Stomach (tissue), 7 donors: ENCODE measurements around a stretch of chr1.

- PRO-cap = no peak
- RAMPAGE, long total RNA, 5 experiments = no peak in any of the 5 experiments
- RRBS = no CpG with 5 or more reads among the region's 9 CpGs
Observed at GRCh38 chr1:224339714-224340357, 9.9 kb upstream of the NVL start.

- PRO-cap = no peak
- RAMPAGE, long total RNA, 5 experiments = no peak in any of the 5 experiments
- RRBS = no CpG with 5 or more reads among the region's 8 CpGs
Observed at GRCh38 chr1:224357767-224358460, 1.2 kb downstream of the CNIH4 start.

DNA sequence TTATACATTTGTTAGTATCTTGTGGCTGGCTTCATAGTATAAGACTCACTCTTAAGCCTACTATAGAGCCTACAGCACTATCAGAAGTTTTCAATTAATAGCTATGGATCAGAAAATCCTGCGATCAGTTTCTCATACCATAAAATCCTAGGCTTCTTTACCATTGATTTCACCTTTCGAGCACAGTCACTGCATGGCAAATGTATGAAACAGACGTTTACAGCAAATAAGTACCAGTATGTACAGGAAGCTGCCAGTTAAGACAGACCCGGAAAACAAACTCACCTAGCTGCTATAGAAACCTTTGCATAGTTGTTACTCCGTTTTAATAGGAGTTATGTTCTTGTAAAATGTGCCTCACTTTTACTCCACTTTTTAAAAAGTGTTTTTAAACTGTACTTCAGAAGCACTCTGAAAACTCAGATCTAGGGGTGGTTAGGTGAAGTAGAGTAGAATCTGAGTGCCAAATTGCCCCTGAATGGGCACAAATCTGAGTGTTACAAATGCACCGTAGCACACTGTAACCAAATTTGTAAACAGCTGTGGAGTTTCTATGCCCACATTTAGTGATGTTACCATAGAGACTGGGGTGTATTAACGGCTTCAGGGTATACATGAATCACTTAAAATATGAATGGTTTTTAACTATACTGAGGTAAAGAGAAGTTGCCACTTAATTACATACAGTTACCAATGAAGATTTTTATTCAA is 30.6 kb downstream of the CNIH4 start:
- PRO-cap = no peak
- RAMPAGE, long total RNA, 5 experiments = start-site peak on the minus strand in 1 of 5 experiments, centred at position 242 of the sequence, 10 reads per replicate
- RRBS = no CpG with 5 or more reads among the region's 7 CpGs

GRCh38 chr1:224387872-224388592 is 31.4 kb downstream of the CNIH4 start:
- PRO-cap = no peak
- RAMPAGE, long total RNA, 5 experiments = start-site peak on the minus strand in 1 of 5 experiments, at chr1:224388196-224388505 at its widest, 16 reads per replicate
- RRBS = no CpG with 5 or more reads among the region's 3 CpGs

GRCh38 chr1:224418749-224419497 is 15.7 kb downstream of the WDR26 start:
- PRO-cap = no peak
- RAMPAGE, long total RNA, 5 experiments = start-site peak on the minus strand in 1 of 5 experiments, at chr1:224419031-224419609 at its widest, 11 reads per replicate
- RRBS = no CpG with 5 or more reads among the region's 3 CpGs

DNA sequence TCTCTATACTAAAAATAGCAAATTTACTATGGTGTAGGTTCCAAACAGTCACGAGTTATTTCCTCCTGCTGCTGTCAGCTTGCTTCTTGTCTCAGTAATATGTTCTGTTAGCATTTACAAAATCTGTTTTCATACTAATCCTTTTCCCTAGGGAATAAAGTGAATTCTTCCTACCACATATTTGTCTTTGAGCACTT is 2.4 kb downstream of the WDR26 start:
- PRO-cap = no peak
- RAMPAGE, long total RNA, 5 experiments = no peak in any of the 5 experiments
- RRBS = no CpG with 5 or more reads among the region's 1 CpG

DNA sequence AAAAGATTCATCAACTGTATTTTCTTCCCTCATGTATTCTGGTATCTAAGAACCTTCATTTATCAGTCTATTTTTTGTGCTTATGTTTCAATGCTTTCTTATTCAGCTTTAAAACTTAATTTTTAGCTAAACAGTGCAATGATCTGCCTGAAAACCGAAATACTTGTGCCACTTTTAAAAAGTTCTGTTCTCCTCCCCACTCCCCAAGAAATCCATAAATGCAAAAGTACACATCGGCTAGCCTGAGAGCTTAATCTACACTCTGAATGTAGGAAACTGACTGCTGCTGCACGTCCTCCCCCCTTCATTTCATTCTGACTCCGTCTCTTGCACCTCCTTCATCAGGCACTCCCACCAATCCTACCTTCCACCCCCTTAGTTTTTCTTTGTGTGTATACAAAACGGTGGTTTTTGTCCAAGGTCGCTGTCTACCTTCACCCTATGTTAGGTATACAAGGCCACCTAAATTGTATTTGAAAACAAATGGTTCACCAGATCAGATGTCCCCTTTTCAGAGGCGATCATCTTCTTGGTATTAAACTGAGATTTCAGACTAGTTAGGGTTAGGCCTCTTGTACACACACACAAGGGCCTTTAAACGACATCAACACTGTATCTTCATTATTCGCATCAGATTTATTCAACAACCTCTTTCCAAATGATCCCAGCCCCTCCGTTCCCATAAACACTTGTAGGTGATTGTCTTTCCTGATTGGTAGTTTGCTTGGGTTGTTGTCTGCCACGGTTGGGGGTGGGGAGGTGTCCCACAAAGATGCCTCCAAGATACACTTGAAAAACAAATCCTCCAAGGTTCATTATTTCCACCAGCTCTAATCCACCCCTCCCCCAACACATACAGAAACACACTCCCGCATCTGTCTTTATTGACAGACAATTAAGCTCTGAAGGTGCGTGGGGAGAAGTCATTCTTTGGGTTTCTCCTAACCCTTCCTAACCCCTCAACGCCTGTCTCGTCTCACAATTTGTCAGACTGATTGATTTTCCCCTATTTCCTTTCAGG is 1.8 kb downstream of the WDR26 start:
- PRO-cap = unidirectional peak, minus-strand start at position 316 of the sequence
- RAMPAGE, long total RNA, 5 experiments = start-site peak on the minus strand in 2 of 5 experiments, centred at positions 443 to 474 of the sequence, 8 to 21 reads per replicate
- RRBS = no CpG with 5 or more reads among the region's 15 CpGs

GRCh38 chr1:224564325-224564777 is 51.8 kb upstream of the CNIH3 start:
- PRO-cap = no peak
- RAMPAGE, long total RNA, 5 experiments = no peak in any of the 5 experiments
- RRBS = no CpG with 5 or more reads among the region's 4 CpGs

DNA sequence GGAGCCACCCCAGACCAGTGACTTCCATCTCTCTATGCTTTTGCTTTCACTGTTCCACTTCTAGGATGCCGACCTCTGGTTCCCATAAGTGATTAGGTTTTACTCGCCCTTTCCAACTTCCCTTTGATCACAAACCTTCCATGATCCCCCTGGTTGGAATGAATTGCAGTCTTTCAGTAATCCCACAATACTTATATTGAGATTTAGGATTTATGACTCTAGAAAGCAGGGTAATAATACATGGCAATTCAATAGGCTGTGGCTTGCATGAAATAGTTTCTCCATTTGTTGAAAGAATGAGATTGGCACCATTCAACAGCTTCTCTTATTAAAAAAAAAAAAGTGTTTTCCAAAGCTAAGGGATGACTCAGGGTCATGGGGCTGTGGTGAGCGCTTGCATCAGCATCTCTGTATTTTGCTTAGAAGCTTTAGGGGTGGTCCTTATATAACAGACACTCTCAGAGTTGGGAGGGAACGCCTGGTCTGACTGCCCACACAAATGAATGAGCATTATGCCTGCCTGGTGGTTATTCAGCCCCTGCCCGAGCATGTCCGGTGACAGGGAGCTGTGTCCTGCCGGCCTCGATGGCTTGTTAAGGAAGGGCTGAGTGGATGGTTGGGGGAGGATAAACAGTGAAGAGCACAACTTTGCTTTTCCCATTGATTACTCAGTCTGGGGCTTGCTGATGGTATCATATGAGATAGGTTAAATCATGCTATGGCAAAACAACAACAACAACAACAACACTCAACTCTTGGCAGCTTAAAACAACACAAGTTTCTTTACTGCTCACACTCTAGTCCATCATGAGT is 110.6 kb downstream of the CNIH3 start:
- PRO-cap = no peak
- RAMPAGE, long total RNA, 5 experiments = no peak in any of the 5 experiments
- RRBS = no CpG with 5 or more reads among the region's 8 CpGs

DNA sequence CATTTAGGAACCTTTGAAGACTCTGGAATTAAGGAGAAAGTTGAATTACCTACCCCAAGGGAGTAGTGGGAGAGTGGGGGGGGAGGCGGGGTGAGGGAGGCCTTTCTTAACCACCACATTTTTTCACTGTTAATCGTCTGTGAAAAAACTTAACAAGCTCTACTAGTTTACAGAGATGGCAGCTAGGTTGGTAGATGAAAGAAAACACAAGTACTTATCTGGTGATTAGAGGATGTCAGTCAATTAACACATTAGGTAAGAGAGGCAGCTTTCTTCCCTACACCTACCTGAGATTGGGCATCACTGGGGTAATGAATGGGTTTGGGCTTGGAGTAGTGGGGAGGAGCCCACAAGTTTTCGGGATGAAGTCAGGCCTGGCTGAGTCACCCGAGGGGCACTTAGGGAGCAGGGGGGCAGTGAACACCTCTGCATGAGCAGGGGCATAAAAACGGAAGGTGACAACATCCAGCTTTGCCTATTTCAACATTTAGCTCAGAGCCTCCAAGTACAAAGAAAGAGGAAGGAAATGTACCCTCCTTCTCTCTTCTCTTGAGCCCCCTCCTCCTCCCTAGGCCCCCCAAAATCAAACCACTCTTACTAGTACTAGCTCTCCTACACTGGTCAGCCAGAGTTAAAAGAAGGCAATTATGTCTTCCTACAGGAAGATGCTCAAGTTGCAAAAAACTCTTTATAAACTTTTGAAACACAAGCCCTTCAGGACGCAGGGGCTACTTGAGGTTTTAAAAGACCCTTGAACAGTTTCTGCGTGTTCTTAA is 2.5 kb downstream of the LBR start:
- PRO-cap = no peak
- RAMPAGE, long total RNA, 5 experiments = no peak in any of the 5 experiments
- RRBS = no CpG with 5 or more reads among the region's 7 CpGs

GRCh38 chr1:225454812-225455155 is 26.9 kb upstream of the LBR start:
- PRO-cap = bidirectional peak, plus-strand start at chr1:225454978, minus-strand start at chr1:225454905
- RAMPAGE, long total RNA, 5 experiments = no peak in any of the 5 experiments
- RRBS = no CpG with 5 or more reads among the region's 6 CpGs

DNA sequence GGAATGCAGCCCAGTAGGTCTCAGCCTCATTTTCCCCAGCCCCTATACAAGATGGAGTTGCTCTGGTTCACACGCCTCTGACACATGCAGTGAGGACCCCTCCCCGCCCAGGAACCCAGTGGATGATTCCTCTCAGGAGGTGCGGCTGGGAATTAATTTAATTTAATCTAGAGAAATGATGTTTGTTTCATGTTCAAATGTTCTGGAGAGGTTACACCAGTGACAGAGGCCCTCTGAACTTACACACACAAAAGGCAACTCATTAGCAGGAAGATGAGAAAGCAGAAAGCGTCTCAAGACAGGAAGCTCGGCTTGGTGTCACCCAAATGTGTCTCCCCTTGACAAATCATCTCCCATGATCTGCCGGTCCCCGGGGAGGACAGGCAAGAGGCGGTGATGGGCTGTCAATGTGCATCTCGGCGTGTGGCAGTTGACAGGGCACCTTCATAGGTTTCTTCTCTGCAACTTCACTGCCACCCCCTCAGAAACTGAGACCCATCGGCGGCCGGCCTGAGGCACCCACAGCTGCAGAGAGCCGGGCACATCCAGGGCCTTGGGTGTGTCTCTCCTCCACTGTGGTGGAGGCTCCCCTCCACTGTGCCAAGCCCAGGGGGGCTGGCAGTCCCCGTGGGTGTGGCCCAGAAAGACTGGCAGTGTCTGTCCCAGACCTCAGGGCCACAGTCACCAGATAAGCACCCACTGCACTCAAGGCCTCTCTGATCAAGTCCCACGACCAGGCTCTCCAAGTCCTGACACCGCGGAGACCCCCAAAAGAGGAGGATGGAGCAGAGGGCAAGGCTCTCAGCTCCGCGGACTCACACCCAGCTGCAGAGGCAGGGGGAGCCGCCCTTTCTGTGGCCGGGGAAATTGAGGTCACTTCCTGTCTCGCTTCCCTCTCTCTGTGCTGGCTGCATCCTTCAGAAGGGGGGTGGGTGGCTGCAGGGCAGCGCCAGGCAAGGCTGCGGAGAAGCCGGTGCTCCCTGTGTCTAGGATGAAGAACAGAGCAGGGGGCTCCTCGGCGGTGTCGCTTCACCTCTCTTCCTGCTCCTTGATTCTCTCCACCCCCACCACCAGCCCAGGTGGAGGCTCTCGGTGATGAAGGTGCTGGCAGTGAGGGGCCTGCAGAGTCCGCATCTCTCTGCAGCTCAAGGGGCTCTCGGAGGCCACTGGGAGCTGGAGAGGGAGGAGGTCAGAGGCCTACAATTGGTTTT is 39.5 kb upstream of the LBR start:
- PRO-cap = unidirectional peak, minus-strand start at position 597 of the sequence; bidirectional peak, plus-strand start at position 920 of the sequence, minus-strand start at position 827 of the sequence
- RAMPAGE, long total RNA, 5 experiments = no peak in any of the 5 experiments
- RRBS = 43% methylated on average over 5 of the region's 32 CpGs

DNA sequence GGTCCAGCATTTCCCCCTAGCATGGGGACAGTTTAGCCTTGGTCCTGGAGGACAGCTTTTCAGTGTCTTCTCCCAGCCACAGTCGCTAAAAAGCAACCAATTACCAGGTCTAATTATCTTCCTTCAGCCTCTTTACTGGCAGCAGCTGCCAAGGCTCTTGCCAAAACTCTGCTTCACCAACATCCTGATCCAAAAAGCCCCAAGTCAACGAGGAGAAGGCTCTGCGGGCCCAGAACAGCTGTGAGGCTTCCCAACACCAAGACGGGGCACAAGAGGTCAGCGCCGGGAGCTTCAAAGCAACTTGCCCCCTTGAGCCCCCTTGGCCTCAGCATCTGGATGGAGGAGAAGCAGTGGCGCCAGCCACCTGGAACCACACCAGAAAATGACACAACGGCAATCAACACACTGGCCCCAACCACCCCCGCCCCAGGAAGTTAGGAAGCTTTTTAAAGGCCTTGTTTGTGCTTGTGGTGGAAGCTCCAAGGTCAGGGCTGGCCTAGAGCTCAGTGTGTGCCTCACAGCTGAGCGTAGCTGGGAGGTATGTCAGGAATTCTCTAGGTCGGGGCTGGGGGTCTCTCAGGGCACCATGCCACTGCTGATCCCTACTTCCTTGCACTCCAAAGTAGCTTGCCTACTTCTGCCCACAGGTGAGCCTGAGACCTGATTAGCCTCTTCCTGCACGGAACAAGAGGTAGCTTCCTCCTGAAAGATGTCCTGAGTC is 10.0 kb upstream of the SRP9 start:
- PRO-cap = no peak
- RAMPAGE, long total RNA, 5 experiments = no peak in any of the 5 experiments
- RRBS = no CpG with 5 or more reads among the region's 12 CpGs

DNA sequence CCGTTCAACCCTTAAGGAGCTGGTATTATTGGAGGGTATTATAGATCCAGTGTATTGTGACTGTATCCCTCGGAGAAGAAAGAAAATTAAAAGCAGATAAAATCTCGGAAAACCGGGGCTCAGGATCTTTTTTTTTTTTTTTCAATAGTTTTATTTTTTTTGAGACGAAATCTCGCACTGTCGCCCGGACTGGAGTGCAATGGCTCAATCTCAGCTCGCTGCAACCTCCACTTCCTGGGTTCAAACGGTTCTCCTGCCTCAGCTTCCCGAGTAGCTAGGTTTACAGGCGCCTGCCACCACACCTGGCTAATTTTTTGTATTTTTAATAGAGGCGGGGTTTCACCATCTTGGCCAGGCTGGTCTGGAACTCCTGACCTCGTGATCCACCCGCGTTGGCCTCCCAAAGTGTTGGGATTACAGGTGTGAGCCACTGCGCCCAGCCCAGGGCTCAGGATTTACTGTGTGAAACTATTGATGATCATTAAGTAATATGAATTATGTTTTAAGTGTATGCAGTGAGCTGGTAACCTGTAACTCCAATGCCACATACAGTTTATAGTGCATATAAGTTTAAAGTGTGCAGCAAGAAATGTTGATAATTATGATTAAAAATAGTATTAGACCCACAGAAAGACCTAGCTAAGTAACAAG is 1.5 kb downstream of the SRP9 start:
- PRO-cap = no peak
- RAMPAGE, long total RNA, 5 experiments = no peak in any of the 5 experiments
- RRBS = no CpG with 5 or more reads among the region's 17 CpGs

GRCh38 chr1:225789081-225789979 is 11.7 kb downstream of the SRP9 start:
- PRO-cap = no peak
- RAMPAGE, long total RNA, 5 experiments = no peak in any of the 5 experiments
- RRBS = no CpG with 5 or more reads among the region's 4 CpGs

DNA sequence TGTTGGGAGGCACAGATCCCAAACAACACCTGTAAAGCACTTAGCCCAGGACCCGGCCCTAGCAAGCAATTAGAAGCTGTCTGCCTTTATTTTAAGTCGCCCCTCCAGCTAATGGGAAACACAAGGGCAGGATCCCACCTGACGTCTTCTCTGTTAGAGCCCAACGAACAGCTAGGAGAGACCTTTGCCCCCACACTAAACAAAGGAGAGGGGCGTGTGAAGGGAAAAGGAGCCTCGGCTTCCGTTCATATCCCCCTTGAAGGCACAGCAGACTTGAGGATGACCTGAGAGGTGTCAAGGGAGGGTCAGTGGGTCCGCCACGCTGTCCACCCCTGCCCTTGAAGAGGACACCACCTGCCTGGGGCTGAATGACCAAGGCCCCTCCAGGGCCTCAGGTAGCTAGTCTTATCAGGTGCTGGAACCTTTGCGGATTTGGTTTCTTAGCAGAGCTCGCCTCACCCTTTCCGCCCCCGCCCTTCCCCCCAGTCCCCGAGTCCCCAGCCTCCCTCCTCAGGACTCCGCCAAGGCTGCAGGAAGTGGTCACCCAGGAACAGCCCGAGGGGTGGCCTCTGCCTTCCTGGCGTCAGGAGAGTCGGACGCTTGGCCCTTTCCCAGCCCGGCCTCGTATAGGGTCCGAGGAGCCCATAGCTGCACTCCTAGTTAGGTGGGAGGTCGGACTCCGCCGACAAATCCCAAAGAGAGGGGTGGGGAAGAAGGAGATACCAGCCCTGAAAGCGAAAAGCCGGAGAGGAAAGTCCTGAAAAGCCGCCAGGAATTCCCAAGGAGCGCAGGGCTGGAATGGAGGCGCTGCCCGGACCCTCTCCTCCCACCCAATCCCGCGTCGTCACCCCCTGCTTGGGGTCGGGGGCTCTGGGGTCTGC is 615 bp downstream of the TMEM63A start:
- PRO-cap = bidirectional peak, plus-strand start at position 524 of the sequence, minus-strand start at position 434 of the sequence
- RAMPAGE, long total RNA, 5 experiments = no peak in any of the 5 experiments
- RRBS = under 1% methylated on average over 12 of the region's 35 CpGs

DNA sequence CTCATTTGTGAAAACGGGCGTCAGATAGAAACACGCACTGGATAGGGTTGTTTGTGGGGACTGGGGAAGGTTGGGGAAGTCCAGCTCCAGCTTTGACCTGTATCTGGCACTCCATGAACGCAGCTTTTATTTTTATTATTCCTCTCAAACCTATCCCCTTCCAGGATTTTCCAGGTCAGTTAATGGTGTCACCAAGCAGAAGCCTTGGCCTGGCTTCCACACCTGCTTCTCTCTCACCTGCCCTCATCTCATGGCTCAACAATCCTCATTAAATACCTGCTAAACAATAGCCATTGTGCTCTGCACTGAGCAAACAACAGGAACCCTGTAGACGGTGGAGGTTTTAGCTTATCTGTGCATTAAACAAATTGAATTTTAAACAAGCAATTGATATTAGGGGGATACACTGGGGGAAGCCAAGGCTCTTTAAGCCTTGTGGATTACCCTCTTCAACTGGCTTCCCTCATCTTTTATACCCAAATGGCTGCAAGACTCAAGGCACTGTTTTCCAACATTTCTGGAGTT is 15.3 kb downstream of the PYCR2 start:
- PRO-cap = unidirectional peak, minus-strand start at position 245 of the sequence
- RAMPAGE, long total RNA, 5 experiments = no peak in any of the 5 experiments
- RRBS = no CpG with 5 or more reads among the region's 5 CpGs

DNA sequence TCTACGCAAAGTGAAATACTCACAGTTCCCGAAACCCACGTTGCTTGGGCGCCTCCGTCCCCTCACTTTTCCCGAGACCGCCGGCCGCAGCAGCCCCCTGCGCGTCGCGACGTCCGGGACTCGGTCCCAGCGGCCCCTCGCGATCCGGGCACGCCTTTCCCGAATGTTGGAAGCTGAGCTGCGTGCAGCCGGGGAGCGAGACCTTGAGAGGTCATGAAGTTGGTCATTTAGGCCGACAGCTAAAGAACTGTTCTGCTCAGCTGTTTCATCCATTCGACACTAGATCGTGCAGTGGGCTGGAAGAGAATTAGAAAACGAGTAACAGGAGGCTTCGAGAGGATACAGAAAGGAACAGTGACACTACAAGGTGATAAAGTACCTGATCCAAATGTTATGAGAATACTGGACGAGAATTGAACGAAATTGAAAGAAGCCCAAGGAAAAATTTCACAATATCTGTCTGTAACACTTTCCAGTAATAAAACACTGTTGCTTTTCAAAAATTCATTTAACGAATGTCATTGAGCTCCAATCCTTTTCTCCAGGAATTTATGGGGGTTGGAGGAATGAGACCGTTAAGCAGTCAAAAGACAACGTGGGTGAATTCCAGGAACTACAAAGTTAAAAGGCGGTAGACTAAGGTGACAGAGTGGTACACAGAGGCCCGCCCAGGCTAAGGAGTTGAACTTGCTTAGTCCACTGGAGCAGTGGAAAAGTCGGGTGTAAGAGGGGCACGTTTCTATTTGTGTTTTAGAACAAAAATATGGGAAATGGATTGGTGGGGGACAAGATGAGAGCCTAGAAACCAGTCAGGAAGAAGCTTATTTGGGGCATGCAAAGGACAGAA is 862 bp upstream of the LIN9 start:
- PRO-cap = no peak
- RAMPAGE, long total RNA, 5 experiments = no peak in any of the 5 experiments
- RRBS = 0% methylated on average over 5 of the region's 39 CpGs

DNA sequence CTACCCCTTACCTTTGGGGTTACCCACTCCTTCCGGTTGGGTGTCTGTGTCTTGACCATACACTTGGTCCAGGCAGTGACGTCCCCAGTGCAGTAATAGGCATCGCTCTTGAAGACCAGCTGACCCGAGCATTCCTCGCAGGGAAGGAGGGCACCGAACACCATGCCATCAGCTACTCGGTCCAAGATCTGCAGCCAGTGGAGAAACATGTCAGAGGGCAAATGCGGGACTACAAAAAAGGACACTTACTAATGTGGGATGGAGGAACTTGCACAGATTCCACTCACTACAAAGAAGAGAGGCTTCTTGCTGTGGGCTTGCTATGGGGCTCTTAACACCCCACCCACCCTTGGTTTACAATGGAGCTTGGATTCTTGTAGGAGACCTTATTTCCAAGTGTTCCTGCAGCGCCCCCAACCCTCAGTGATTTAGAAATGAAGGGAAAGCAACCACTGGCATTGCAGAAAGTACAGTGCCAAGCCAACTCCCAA is 22.4 kb downstream of the PARP1 start:
- PRO-cap = no peak
- RAMPAGE, long total RNA, 5 experiments = no peak in any of the 5 experiments
- RRBS = no CpG with 5 or more reads among the region's 9 CpGs

DNA sequence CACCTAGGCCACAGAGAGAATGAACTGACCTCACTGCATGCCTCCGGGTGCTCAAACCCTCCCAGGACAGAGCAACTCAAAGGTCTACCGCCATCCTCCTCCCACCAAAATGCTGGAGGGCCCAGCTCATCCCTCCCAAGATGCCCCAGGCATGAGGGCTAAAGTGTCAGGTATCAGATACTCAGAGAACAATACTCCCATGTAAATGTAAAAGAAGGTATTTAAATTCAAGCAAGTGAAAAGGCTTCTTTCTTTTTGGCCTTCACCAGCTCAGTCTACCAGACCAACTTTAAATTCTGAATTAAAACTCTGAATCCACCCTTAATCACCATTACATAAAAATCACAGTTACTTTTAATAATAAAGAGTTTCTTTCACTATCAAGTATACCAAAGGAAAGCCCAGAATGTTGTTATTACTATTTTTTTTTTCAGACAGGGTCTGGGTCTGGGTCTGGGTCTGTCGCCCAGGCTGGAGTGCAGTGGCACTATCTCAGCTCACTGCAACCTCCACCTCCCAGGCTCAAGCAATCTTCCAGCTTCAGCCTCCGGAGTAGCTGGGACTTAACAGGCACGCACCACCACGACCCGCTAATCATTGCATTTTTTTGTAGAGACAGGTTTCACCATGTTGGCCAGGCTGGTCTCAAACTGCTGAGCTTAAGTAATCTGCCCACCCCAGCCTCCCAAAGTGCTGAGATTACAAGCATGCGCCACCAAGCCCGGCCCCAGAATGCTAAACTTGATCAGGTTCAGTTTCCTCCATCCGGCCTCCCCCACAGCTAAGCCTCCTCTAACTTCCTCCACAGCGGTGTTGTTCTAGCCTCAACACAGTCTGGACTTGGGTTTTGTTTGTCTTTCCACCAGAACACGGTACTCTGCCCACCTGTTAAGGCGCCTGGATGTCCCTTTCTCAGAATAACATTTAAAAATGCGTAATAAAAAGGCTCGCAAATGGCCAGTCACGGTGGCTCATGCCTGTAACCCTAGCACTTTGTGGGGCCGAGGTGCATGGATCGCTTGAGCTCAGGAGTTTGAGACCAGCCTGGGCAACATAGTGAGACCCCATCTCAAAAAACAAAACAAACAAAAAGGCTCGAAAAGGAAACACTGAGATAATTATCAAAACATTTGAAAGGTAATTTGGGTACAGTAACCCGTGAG is 2.6 kb downstream of the PARP1 start:
- PRO-cap = no peak
- RAMPAGE, long total RNA, 5 experiments = no peak in any of the 5 experiments
- RRBS = no CpG with 5 or more reads among the region's 20 CpGs